ENCODE data around the gene LRRC75A.

DNA sequence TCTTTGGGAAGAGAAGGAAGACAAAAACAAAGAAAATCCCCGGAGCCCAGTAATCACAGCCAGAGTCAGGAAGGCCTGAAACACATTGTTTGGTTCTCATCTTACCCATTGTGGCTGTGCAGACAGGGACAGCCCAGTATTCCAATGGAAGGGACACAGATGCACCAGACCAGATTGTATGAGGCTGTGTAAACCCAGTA is 187.9 kb downstream of the PMP22 start:
- PRO-cap, result no peak
- RAMPAGE, long total RNA, 4 experiments, result no peak in any of the 4 experiments

DNA sequence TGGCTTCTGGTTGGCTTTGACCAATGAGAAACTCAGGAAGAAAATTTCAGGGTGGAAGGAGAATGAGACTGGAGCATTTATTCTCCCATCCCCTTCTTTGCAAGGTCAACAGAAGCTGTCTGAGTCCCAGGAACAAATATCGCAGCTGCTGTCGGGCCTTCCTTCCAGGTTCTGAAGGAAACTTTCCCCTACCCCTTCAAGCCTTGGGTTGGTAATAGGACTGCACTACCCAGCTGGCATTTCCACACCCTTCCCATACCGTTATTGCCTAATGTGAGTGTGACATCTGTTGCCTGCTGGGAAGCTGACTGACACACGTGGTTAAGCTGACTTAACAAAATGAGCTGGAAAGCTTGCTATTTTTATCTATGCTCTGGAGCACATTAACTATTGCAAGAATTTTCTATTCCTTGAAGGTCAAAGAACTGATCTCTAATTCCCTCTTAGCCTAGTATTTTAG is 79.6 kb downstream of the PMP22 start:
- PRO-cap, result no peak
- RAMPAGE, long total RNA, 4 experiments, result no peak in any of the 4 experiments

GRCh38 chr17:15291559-15292295 is 26.6 kb upstream of the PMP22 start:
- PRO-cap, result no peak
- RAMPAGE, long total RNA, 4 experiments, result no peak in any of the 4 experiments

DNA sequence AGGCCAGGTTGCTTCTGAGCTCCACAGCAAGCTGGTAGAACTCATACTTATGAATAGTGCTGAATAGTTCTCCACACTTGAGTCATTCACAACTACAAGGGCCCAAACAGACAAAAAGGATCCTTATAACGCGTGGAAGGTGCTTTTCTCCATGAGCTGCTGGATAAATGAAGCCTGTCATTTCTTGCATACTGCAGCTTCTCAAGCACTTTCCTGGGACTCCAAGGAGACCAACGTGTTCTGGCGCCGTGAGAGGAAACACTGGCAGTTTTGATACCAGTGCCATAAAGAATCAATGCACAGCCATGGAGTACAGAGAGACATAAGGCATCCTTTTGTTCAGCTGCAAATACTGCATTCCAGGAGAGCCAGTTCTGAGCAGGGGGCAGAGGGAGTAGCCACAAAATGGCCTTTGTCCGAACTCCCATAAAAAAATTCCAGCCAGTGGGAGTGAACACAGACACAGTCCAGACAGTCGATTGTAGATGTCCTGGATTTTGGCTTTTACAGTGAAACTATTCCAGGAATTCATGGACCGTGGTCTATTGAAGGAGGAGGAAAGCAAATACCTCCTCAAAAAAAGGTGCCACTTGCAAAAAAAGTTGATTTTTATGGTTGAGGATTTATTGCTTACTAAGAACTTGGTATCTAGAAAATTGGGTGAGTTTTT is 36.2 kb upstream of the TEKT3 start:
- PRO-cap, result no peak
- RAMPAGE, long total RNA, 4 experiments, result no peak in any of the 4 experiments

GRCh38 chr17:15447901-15448701 is 19.3 kb downstream of the CDRT4 start:
- PRO-cap, result no peak
- RAMPAGE, long total RNA, 4 experiments, result no peak in any of the 4 experiments

GRCh38 chr17:15492309-15492981 is 25.0 kb upstream of the CDRT4 start:
- PRO-cap, result no peak
- RAMPAGE, long total RNA, 4 experiments, result no peak in any of the 4 experiments

- PRO-cap, result bidirectional peak, plus-strand start at chr17:15503092, minus-strand start at chr17:15502886
- RAMPAGE, long total RNA, 4 experiments, result no peak in any of the 4 experiments
Measured at GRCh38 chr17:15502177-15503224, 35.1 kb upstream of the CDRT4 start.

GRCh38 chr17:15648575-15649235 is 29.2 kb upstream of the FBXW10B start:
- PRO-cap, result no peak
- RAMPAGE, long total RNA, 4 experiments, result no peak in any of the 4 experiments

- PRO-cap, result no peak
- RAMPAGE, long total RNA, 4 experiments, result no peak in any of the 4 experiments
Measured at GRCh38 chr17:15660899-15661281, 23.2 kb downstream of the TRIM16 start.

- PRO-cap, result no peak
- RAMPAGE, long total RNA, 4 experiments, result no peak in any of the 4 experiments
Measured at GRCh38 chr17:16040701-16040937, 41.0 kb downstream of the TTC19 start.

DNA sequence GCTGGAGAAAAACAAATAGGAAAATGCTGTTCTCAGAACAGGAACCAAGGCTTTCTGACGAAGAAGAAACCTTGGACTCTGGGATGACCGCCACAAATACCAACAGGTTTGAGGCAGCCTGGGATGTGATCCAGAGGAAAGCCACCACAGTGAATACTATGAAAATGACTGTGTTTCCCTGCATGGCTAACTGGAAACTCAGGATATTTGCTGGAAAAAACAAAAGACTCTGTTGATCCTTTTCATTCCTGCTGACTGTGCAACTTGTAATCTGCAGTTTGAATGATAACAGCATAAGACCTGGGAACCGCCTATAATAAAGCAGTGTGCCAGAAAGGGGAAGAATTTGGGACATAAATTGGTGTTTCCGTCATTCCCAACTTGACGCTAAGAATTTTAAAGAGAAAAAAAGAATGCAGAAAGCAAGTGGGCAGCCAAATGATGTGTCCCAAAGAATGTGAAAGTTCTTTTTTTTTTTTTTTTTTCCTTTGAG is 41.4 kb downstream of the TTC19 start:
- PRO-cap, result no peak
- RAMPAGE, long total RNA, 4 experiments, result no peak in any of the 4 experiments

DNA sequence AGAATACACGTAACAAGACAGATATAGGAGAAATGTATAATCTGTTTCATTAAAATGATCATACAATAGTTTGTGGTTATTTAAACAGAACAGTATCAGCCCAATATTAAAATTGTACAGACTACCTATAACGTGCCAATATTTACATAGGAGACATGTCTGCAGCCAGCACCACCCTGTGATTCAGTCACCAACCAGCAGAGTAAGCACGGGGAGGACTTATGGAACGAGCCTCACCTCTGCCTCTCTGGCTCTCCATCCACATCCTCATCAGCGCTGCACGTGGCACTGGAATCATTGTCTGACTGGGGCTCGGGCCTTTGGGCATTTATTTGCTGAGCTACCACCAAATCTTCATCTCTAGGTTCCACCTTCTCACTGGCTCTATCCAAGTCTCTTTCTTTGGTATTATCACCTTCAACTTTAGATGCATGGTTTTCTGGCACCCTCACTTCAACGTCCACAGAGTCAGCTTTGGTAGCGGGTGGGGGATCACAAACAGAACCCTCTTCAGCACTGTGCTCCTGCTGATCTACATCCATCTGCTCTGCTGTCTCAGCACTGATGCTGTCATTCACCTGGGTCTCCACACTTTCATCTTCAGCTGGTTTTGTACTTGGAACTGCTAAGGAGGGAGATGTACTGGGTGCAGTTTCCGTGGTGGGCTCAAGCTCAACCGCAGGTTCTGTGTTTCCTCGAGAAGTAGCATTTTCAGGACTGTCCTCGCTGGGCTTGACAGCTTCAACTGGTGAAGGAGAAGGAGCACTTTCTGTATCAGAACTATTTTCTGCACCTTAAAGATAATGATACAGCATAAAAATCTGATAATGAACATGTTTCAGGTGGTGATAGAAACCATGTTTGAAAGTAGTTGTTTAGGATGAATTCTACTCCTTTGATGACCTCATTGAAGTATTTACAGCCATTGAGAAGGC is 101.7 kb downstream of the TTC19 start:
- PRO-cap, result no peak
- RAMPAGE, long total RNA, 4 experiments, result no peak in any of the 4 experiments

DNA sequence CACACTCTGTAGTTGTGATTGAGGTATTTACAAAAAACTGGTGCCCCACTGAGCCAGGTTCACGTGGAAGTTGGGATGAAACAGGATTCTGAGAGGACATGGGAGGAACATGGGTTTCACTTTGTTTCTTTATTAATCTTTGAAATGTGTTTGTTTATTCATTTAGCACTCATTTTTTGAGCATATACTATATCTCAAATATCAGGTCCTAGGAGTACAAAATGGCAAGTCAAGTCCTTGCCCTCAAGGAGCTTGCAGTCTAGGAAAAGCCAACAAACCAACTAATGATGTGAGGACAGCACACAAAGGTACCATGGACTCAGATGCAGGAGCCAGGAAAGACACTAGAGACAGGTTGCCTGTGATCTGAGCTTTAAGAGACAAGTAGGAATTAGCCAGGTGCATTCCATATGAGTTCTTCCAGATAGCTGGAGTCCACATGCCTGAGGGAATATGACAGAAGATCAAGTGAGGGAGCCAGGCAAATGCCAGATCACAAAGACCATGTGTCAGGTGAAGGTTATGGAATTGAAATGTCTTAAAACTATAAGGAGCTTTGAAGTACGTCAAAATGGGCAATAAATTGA is 56.0 kb downstream of the PIGL start:
- PRO-cap, result no peak
- RAMPAGE, long total RNA, 4 experiments, result no peak in any of the 4 experiments

DNA sequence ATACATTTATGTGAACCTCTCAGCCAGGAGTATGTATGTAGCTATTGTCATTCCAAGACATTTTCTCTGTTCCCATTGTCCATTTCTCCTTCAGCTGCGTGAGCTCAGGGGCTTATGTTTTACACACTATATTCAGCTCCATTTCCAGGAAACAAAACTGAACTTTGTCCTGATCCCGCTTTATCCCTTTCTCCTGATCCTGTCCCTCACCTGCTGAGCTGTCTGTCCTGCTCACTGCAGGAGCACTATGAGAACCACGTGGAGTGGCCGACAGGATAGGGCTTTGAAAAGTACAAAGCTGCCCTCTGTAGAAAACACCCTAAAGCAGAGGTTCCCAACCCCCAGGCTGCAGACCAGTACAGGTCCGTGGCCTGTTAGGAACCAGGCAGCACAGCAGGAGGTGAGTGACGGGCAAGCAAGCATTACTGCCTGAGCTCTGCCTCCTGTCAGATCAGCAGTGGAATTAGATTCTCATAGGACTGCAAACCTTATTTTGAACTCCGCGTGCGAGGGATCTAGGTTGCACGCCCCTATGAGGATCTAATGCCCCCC is 55.7 kb downstream of the CENPV start:
- PRO-cap, result no peak
- RAMPAGE, long total RNA, 4 experiments, result no peak in any of the 4 experiments

DNA sequence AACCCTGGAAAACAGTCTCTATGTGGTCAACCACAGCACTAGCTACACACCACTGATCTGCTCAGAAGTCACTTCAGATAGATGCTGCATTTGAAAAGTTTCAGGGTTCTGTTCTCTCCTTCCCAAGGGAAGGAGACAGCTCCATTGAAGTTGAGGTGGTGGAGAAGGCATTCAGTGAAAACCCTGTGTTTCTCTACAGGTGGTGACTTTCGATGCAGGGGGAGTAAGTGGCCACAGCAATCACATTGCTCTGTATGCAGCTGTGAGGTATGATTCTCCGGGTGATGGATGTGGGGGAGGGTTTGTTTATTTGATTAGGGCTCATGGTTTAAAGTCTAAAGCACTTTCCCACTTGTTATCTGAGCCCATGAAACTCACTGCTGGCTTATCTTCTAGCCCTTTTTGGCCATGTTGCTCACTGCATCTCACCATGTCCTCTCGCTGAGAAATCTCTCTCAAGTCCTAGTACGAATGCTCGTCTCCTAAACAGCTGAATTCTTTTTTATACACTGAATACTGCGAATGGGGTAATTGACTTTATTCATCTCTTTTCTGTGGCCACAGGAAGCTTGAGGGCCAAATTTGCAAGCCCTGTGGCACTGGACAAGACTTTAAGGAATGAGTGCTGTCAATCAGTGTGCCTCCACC is 39.8 kb downstream of the CENPV start:
- PRO-cap, result no peak
- RAMPAGE, long total RNA, 4 experiments, result no peak in any of the 4 experiments

DNA sequence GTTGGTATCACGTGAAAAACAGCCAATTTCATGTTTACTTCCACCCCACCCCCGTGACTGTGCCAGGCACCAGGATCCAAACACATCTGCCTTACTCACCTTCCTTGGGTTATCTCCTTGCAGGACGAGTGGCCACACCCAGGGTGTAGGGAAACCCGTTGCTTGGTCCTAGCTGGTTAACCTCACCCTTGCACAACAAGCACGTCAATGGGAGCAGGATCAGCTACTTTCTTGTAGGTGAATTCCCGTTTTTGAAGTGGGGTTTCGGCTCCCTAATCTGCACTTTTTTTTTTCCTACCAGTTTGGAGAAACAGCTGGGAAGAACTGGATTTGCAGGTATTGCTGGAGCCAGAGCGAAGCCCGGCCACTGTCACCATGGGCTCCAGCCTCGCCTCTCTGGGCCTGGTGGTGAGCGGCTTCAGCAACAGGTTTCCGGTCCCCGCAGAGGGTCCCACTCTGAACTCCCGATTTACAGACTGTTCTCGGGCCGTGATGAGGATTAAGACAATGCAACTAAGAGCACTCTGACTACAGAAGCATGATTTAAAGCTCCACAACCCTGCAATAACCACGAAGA is 2.1 kb upstream of the UBB start:
- PRO-cap, result bidirectional peak, plus-strand start at position 335 of the sequence, minus-strand start at position 88 of the sequence
- RAMPAGE, long total RNA, 4 experiments, result no peak in any of the 4 experiments

GRCh38 chr17:16381239-16382278 is 668 bp downstream of the UBB start:
- PRO-cap, result unidirectional peak, plus-strand start at chr17:16381401
- RAMPAGE, long total RNA, 4 experiments, result start-site peak on the plus strand in 1 of 4 experiments, at chr17:16381955-16382260 at its widest, 700 reads per replicate

GRCh38 chr17:16407857-16408579 is 7.4 kb upstream of the TRPV2 start:
- PRO-cap, result no peak
- RAMPAGE, long total RNA, 4 experiments, result no peak in any of the 4 experiments

DNA sequence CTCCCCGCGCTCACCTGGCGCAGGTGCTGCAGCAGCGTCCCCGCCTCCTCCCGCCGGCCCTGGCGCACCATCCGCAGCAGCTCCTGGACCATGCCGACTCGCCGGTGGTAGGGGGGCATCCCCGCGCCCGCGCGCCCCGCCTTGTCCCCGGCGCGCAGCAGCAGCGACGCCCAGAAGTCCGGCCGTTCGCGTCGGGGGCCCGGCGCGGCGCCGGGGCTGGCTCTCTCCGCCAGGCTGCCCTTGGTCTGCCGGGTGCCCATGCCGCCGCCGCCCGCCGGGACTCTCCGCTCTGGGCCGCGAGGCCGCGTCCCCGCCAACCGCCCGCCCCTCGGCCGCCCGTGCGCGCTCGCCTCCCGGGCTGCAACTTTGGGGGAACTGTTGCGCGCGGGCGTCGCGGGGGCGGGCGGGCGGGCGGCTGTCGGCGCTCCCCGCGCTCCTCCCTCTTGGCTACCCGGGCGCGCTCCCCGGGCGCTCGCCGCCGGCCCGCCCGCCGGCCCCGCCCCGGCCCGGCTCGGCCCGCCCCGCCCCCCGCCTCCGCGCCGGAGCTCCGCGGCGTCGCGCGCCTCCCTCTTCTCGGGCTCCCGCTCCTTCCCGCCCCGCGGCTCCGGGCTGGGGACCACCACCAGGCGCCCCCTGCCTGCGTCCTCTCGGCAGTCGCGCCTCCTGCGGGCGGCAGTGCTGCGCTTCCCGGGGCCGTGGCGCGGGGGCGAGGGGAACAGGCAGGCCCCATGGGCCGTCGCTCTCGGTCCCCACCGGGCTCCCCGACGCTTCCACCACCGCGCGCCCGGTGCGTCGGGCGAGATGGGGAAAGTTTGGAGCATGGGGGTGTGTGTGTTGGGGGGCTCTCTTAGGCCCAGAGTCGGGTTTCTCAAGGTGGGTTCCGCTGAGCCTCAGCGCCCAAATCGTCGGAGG is at the start of gene LRRC75A:
TSS of gene LRRC75A (minus strand) at position 463 of the 912 bp plus-strand sequence.
- PRO-cap, result bidirectional peak, plus-strand start at position 544 of the sequence, minus-strand start at position 368 of the sequence
- RAMPAGE, long total RNA, 4 experiments, result no peak in any of the 4 experiments

- PRO-cap, result no peak
- RAMPAGE, long total RNA, 4 experiments, result start-site peak on the minus strand in 4 of 4 experiments, at chr17:16822549-16822554 at its widest, 17 to 310 reads per replicate
Measured at GRCh38 chr17:16822375-16822646, 132.3 kb downstream of the CCDC144A start.